ENCODE measurements around a stretch of chr12.

- PRO-cap, 2 experiments: no peak in any of the 2 experiments
These were observed 29.8 kb downstream of the NUDT4 start for GRCh38 chr12:93407022-93408383.

GRCh38 chr12:93416012-93416572, 25.7 kb downstream of the UBE2N start:
- PRO-cap, 2 experiments: no peak in any of the 2 experiments

DNA sequence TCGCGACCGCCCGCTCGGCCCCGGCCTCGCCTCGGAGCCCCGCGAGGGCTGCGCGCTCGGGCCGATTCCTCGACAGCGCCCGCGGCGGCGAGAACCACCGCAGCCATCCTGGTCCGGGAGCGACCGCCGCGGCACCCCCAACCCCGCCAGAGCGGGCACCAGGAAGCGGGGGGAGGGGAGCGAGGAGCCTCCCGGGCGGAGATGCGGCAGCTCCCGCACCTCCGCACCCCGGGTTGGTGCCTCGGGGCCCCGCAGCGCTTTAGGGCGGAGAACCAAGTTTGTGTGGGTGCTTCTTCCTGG, 570 bp upstream of the SOCS2 start:
- PRO-cap, 2 experiments: no peak in any of the 2 experiments

GRCh38 chr12:93577111-93577847, 4.8 kb downstream of the SOCS2 start:
- PRO-cap, 2 experiments: no peak in any of the 2 experiments

DNA sequence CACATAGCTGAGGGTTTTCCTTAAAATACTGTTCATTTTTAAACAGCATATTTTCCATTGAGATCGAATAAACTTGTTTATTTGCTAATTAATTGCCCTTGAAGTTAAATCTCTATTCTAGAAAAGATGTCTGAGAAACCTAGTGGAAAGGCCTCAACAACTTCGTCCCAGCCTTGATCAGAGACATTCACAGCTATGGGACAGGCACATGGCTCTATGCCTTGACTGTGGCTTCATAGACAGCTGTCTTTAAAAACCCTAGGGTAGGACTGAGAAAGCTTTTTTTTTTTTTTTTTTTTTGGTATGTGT, 20.1 kb downstream of the SOCS2 start:
- PRO-cap, 2 experiments: no peak in any of the 2 experiments

DNA sequence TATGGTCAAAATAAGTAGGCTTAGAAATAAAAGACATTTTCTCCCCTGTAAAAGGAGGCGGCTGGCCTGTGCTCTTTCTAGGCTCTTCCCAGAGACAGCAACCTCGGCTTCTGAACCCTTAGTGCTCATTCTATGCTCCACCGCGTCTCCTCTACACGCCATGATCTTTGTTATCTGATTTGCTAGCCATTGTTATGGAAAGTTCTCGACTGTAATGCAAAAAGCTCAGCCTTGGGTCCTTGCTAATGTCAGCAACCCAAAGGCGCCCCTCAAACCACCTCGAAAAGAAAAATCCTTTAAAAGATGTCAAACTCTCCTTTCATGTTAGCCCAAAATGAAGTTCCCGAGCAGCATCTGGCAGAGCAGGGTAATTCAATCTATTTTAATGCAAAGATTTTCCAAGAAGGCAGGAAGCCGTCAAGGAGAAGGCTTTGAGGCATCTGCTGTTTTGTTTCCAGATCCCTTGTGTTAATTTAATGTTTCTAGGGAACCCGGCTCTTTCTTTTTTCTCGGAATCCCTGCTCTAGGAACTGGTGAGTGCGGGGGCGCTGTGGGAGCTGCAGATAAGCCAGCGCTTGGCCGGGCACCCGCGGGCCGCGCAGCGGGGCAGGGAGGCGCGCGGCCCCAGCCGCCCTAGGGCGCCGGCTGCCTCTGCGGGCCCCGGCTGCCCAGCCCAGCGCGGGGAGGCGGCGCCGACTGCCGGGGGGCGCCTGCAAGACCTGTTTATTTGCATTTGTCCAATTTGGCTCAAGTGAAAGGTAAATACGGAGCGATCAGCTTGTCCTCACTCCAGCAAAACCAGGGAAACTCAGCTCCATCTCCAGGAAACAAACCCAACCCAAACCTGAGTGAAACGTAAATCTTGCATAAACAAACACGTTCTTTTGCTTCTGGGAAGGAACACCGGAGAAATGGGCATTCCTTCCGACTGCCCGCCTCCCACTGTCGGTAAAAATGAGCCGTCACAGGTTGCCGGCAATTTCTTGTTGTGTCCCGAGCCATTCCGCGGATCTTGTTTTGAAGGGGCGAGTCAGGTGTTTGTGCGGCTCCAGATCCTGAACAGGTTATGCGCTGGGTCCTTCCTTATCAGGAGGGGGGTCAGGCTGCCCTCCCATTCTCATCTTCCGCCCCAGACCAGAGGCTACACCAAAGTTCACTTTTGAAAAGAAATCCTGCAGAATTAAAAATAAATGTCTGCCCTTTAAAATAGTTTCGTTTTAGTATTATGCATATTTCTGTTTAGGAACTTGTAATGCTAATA, 65.1 kb downstream of the CRADD start:
- PRO-cap, 2 experiments: peak in 2 of 2 experiments; most common plus-strand start position 1,001 of the sequence (in 1); most common minus-strand start position 647 of the sequence (in 1)

- PRO-cap, 2 experiments: no peak in any of the 2 experiments
These were observed 89.7 kb downstream of the CRADD start for GRCh38 chr12:93766674-93767487.

DNA sequence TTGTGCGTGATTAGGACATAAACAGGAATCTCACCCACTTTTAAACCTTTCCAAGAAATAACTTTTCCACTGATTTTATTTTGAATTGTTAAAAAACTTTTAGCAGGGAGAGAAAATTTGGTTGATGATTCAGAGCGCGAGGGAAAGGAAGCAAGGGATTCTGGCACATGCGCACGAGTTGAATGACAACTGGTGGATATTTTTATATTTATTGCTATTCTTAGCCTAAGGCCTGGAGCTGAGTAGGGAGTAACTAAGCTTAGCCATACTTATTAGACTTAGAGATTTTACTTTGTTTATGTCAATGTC, 101.0 kb downstream of the CRADD start:
- PRO-cap, 2 experiments: no peak in any of the 2 experiments

DNA sequence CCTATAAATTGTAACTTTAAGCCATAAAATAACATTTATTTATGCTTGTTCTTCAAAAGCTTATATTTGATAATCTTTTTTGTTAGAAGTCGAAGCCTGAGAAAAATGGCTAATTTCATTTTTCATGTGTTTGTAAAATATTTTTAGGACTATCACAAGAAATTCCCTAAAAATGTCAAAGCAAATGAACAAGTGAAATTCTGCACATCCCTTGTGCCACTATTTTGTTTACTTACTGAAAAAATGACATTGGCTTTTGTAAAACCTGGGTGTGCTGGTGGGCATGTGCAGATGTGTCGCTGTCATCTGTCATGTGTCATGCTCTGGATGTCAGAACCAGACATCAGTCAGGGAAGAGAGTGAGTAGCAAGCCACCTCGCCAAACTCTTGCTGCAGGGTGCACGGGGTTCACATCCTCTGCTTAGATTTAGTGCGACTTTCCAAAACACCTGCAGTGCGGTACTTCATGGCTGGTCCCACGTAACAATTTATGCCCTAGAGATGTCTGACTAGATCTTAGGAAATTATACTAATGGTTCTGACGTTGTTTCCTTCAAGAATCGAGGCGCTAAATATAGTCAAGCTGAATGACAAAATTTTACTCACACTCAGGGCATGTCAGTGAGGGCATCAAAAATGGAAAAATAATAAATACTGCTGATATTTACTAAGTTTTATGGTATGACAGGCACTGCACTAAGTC, 106.6 kb downstream of the CRADD start:
- PRO-cap, 2 experiments: peak in 2 of 2 experiments; most common plus-strand start position 346 of the sequence (in 1)

- PRO-cap, 2 experiments: no peak in any of the 2 experiments
These were observed 171.1 kb downstream of the CRADD start for GRCh38 chr12:93848230-93848707.

GRCh38 chr12:93849887-93850385, 172.8 kb downstream of the CRADD start:
- PRO-cap, 2 experiments: no peak in any of the 2 experiments

DNA sequence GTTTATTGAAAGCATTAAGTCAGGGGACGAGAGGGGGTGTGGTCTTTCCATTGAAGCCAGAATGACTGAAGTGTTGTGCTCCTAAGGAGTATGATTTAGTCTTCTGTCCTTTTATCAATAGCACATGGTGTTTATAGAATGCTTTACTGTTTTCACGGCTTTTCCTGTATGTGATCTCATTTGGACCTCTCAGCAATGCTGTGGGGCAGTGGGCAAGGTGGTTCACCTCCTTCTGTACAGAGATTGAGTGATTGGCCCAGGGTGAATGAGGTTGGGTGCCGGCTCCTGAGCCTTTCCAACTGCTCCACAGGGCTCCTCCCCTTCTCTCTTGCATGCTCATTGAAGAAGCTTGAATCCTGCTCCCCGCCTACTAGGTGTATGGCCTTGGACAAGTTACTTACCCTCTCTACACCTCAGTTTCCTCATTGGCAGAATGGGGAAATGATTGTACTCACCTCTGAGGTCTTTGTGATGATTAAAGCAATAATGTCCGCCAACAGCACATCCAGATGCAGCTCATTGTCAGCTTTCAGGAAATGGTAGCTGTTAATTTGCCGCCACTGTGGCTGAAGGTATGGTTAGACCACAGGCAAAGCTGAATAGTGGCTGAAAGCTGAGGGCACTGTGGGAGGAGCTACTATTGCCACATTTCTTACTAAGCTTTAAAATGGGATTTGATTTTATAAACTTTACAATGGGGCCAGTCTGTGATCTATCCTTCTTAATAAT, 174.0 kb downstream of the CRADD start:
- PRO-cap, 2 experiments: no peak in any of the 2 experiments

DNA sequence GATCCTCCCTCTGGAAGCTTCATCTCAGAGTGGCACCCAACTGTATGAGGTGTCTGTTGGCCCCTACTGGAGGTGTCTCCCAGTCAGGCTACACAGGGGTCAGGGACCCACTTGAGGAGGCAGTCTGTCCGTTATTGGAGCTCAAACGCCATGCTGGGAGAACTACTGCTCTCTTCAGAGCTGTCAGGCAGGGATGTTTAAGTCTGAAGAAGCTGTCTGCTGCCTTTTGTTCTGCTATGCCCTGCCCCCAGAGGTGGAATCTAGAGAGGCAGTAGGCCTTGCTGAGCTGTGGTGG, 140.8 kb upstream of the PLXNC1 start:
- PRO-cap, 2 experiments: peak in 1 of 2 experiments; most common minus-strand start position 199 of the sequence (in 1)

GRCh38 chr12:94157530-94158468, 9.4 kb downstream of the PLXNC1 start:
- PRO-cap, 2 experiments: no peak in any of the 2 experiments

DNA sequence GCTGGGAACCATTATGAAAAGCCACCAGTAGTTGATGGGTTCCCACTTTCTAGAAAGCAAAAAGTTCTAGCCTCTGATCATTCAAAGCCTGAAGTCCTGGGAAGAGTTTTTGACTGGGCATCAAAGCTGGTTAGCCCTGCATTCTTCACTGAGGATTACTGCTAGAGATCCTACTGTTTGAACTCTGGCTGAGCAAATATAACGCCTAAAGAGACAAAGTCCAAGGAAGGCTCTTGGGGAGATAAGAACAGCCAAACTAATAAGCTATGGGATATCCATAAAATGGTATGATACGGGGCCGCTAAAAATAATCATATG, 35.3 kb downstream of the PLXNC1 start:
- PRO-cap, 2 experiments: no peak in any of the 2 experiments

DNA sequence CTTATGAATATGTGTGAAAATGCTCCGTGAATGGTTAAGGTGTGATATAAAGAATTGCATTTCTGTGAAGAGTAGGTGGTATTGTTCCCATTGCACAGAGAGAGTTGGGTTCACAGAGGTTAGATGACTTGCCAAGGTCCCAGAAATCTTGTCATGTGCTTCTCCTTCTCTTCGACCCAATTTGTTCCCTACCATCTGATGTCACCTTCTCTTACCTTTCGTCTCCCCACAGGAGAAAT, 95.9 kb downstream of the PLXNC1 start:
- PRO-cap, 2 experiments: peak in 2 of 2 experiments; most common plus-strand start position 90 of the sequence (in 2)

DNA sequence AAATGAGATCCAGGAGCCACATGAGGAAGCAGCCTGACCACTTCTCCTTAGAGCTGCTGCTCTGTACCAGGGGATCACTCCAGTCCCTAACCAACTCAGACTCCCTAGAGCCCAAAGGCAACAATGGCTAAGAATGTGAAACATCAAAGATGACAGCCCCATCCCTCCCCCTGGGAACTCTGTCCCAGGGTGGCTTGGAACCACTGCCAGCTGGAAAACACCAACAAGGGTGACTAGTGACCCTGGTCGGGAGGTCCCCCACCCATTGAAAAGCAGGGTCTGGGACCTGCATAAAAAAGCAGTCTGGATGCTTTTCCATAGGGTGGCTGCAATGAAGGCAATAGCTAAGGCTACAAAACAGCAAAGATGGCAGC, 137.0 kb downstream of the CEP83 start:
- PRO-cap, 2 experiments: no peak in any of the 2 experiments

DNA sequence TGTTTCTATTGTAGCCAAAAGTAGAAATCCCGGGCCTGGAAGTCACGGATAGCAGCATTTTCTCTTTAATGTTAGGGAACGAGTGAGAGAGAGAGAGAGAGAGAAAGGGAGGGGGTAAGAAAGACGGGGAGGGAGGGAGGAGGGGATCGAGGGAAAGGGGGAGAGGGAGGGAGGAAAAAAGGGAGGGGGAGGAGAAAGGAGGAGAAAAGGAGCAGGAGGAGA, 34.8 kb downstream of the CEP83 start:
- PRO-cap, 2 experiments: no peak in any of the 2 experiments

DNA sequence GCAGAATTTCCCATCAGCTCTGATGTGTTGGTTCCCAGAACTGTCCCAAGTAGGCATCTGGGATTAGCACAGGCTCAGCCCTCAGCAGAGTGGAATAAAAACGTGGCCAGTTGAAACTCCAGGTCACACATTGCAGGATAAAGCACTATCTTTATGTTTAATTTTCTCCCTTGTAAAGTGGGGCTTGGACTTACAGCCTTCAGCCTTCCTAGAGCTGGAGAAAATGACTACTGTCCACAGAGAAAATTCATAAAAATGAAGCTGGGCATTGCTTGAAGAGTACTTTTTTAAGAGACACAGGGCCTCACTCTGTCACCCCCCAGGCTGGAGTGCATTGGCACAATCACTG, 74.2 kb downstream of the TMCC3 start:
- PRO-cap, 2 experiments: no peak in any of the 2 experiments

GRCh38 chr12:94713089-94713641, 62.8 kb upstream of the TMCC3 start:
- PRO-cap, 2 experiments: no peak in any of the 2 experiments